Cardiac muscle cell (in vitro differentiated cells and primary cell): ENCODE results near the genes TMEM156, KLB and CHRNA9.

DNA sequence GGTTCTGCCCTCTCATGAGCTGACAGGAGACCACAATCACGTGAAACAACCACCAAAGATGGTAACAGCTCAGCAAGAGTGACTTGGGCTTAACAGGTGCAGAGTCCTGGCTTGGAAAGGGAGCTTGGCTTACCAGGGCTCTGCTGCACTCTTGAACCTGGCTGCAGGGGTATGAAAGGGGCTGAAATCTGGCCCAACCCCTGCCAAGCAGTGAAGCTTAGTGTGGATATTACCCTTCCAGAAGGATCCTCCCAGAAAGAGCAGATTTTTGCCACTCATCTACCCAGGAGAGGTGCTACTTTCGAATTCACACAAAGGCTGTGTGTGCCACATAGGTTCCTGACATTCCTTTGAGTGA is 350.4 kb downstream of the PTTG2 start:
- RAMPAGE, long total RNA, result no peak
- RRBS, result no CpG with 5 or more reads among the region's 2 CpGs

DNA sequence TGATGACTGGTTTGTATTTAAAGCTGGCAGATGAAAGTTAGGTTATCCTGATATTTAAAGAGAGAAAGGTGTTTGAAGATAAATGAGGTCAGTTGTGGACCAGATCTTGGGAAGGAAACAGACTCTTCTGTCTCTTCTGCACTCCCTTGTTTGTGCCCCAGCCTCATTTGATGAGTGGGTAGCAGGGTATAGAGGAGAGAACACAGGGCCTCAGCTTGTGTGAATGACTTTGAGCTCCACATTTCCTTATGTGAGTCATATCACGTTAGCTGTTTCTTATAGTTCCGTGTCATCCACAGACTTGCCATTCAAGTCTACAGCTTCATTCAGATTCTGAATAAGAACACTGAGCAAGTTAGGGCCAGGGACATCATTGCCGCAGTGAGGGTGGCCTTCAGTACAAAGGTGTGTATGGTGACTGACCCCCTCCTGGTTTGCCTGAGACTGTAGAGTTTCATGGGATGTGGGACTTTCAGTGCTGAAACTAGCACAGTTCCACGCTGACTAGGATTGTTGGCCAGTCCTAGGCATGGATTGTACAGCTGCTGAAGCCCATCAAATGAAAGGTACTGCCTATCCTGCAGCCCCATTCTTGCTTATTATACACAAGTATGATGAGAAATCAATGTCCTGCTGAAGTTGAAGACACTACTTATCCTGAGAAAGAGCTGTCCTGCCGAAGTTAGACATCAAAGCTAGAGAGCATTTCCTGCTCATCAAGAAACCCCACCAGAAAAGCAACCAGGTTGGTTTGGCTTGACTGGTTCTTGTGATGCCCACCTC is 23.6 kb downstream of the KLF3 start:
- RAMPAGE, long total RNA, result no peak
- RRBS, result no CpG with 5 or more reads among the region's 5 CpGs

DNA sequence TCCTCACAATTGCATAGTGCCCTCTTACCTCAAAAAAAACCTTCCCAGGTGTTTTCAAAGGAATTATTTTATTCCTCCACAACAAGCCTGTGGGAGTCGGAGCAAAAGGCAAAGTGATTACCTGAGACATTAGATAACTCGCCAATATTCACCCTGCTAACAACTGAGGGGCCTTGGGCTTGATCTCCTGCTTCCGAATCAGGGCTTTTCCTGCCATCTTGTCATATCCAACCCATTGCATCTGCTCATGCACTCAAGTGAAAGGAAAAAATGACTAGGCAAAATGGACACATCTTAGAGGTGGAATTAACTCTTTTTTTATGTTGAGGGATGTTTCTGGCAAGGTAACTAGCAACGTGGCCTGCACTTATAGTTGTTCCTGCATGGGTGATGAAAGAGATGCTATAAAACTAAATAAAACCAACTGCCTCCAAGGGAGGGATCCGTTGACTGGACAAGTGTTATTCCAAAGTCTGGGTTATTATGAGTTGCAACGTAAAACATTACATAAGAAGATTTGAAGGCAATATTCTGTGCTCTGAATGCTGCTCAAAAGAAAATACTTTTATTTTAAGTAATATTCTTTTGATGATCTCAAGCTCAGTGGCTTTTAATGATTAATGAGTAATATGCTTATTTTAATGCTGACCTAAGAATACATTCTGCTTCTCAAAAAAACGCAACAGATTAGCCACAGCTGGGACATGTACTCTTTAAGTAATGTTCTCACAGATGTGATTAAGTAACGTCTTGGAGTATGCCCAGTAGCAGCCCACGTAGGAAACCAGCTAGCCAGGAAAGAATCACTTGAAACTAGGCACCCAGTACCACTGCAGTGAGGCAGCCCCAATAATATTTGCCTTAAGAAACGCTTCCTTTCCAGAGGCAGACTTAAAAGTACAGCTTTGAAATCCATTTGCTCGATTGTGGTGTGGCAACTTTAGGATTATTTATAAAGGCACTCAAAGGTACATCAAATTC is 27.4 kb downstream of the KLF3 start:
- RAMPAGE, long total RNA, result no peak
- RRBS, result no CpG with 5 or more reads among the region's 11 CpGs

GRCh38 chr4:39032021-39033077 is at the start of gene TMEM156:
TSS of gene TMEM156 (minus strand) at chr4:39032409.
- RAMPAGE, long total RNA, result no peak
- RRBS, result no CpG with 5 or more reads among the region's 5 CpGs

GRCh38 chr4:39125013-39125637 is 57.2 kb upstream of the WDR19 start:
- RAMPAGE, long total RNA, result no peak
- RRBS, result no CpG with 5 or more reads among the region's 8 CpGs

GRCh38 chr4:39231606-39232518 is 49.5 kb downstream of the WDR19 start:
- RAMPAGE, long total RNA, result no peak
- RRBS, result no CpG with 5 or more reads among the region's 12 CpGs

- RAMPAGE, long total RNA, result no peak
- RRBS, result no CpG with 5 or more reads among the region's 1 CpG
Observed at GRCh38 chr4:39354171-39354636, 12.0 kb downstream of the RFC1 start.

DNA sequence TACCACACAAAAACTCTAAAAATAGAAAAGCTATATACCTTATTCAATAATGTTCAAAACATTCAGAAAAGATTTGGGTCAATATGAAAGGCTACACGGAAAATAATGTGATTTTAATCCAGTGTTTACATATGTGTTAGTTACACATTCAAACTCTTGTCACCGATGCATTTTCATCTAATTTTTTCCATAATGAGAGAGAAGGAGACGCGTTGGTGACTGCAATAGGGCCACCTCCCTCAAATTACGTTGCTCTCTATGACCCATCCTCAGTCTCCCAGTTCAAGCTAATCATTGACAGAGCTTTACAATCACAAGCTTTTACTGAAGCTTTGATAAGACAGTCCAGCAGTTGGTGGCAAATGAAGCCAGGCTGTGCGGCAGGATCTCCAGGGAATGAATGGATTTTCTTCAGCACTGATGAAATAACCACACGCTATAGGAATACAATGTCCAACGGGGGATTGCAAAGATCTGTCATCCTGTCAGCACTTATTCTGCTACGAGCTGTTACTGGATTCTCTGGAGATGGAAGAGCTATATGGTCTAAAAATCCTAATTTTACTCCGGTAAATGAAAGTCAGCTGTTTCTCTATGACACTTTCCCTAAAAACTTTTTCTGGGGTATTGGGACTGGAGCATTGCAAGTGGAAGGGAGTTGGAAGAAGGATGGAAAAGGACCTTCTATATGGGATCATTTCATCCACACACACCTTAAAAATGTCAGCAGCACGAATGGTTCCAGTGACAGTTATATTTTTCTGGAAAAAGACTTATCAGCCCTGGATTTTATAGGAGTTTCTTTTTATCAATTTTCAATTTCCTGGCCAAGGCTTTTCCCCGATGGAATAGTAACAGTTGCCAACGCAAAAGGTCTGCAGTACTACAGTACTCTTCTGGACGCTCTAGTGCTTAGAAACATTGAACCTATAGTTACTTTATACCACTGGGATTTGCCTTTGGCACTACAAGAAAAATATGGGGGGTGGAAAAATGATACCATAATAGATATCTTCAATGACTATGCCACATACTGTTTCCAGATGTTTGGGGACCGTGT is at the start of gene KLB:
Gene KLB (plus strand): TSS at position 343 of the 1,060 bp plus-strand sequence.
- RAMPAGE, long total RNA, result no peak
- RRBS, result no CpG with 5 or more reads among the region's 15 CpGs

DNA sequence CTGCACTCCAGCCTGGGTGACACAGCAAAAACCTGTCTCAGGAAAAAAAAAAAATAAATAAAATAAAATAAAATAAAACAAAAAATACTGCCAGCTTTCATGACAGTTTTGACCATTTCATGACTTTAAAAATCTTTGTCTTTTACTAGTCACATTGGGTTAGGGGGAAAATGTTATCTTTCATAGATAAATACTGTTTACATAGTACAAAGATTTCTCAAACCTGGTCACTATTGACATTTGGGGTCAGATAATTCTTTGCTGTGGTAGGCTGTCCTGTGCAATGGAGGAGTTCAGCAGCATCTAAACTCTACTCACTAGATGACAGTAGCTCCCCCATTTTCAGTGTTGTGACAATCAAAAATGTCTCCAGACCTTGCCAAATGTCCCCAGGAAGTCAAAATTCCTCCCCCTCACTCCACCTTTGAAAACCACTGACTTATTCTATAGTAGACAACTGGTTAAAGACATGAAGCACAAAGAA is 7.0 kb downstream of the KLB start:
- RAMPAGE, long total RNA, result no peak

- RAMPAGE, long total RNA, result no peak
- RRBS, result no CpG with 5 or more reads among the region's 8 CpGs
Observed at GRCh38 chr4:39451286-39452015, 7.3 kb downstream of the RPL9 start.

- RAMPAGE, long total RNA, result no peak
- RRBS, result no CpG with 5 or more reads among the region's 4 CpGs
Observed at GRCh38 chr4:39467528-39467883, 8.7 kb downstream of the LIAS start.

DNA sequence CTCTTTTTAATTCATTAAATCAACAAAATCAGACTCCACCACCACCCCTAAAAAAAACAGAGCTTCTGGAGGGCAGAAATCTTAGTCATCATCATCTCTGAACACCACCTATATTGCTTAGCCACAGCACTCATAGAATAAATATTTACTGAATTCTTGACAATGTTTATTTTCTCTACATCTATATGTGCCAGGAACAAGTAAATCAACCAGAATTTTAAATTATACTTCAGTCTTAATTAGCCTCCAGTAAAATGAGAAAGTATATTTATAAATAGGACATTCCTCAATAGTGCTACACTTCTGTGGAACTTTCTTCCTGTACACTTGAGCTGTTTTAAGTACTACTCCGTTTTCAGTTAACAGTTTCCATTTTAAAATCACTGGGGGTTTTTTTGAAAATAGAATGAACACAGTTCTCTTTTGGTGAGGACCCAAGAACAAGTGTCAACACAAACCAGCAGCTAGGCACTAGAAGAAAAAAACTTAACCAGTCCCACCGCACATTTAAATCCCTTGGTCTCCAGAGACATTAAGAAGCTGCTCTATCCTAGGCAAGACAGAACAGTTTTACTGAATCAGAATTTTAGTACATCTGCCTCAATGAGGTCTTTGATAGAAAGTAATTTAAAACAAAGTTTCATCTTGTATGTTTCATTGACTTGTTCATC is 25.5 kb downstream of the SMIM14 start:
- RAMPAGE, long total RNA, result no peak
- RRBS, result no CpG with 5 or more reads among the region's 2 CpGs

DNA sequence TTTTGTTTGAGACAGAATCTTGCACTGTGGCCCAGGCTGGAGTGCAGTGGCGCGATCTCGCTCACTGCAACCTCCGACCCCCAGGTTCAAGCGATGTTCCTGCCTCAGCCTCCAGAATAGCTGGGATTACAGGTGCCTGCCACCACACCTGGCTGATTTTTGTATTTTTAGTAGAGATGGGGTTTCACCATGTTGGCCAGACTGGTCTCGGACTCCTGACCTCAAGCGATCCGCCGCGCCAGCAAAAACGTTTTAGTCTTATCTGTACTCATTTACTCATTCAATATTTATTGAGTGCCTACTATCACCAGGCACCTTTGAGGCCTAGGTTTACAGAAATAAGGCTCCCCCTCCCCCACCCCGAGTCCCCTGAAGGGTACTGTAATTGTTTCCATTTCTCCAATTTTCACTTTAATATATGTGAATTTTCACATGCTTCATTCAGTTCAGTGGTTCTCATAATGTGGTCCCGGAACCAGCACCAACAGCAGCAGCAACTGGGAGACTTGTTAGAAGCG is 994 bp upstream of the UBE2K start:
- RAMPAGE, long total RNA, result no peak
- RRBS, result no CpG with 5 or more reads among the region's 14 CpGs

- RAMPAGE, long total RNA, result no peak
- RRBS, result no CpG with 5 or more reads among the region's 6 CpGs
Observed at GRCh38 chr4:39866402-39867171, 111.1 kb downstream of the PDS5A start.

DNA sequence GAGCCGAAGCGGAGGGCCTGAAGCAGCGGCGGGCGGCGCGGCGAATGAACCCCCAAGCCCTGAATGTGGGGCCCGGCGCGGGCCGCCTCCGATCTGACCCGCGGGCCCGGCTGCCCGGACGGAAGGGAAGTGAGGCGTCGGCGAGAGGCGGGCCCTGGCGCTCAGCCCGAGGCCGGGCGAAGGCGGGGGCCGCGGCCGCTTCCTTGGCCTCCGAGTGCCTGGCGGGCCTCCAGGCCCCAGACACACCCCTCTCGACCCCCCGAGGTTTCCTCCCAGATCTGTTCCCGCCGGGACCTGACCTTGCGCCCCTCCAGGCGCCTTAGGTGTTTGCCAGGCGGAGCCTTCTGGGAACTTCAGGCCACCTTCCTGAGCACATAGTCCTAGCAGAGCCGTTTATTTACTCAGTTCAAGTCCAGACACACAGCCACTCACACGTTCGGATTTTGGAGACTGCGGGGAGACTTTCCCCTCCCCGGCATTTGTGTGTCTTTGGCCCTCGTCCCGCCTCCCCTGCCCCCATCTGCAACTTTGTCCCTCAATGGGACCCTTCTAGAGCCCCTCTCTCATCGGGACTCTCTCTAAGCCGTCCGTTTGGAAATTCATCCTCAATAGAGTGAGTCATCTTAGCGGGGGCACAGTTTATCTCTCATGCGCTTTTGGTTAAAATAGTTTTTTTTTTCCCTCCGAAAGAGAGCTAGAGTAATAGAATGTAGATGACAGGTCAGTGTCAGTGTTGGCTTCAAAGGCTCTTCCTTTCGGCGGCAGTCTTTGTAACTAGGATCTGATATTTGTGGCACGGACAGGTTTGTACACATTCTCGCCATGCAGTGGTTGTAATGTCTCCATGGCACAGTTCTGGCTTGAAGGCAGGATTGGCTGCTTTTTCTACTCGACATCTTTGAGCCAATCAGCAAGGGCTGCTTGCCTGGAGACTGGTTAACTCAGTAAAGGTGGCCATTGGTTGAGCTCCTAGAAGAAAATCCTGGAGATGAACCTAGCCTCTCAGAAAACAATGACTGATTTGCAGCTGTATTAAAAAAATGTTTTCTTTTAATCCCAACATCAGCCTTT is 790 bp downstream of the N4BP2 start:
- RAMPAGE, long total RNA, result no peak
- RRBS, result 2% methylated on average over 21 of the region's 57 CpGs

GRCh38 chr4:40212398-40213208 is 15.8 kb downstream of the RHOH start:
- RAMPAGE, long total RNA, result no peak
- RRBS, result no CpG with 5 or more reads among the region's 6 CpGs

GRCh38 chr4:40219468-40219738 is 22.6 kb downstream of the RHOH start:
- RAMPAGE, long total RNA, result no peak
- RRBS, result no CpG with 5 or more reads among the region's 1 CpG

- RAMPAGE, long total RNA, result no peak
- RRBS, result no CpG with 5 or more reads among the region's 12 CpGs
Observed at GRCh38 chr4:40238006-40238631, 41.3 kb downstream of the RHOH start.

DNA sequence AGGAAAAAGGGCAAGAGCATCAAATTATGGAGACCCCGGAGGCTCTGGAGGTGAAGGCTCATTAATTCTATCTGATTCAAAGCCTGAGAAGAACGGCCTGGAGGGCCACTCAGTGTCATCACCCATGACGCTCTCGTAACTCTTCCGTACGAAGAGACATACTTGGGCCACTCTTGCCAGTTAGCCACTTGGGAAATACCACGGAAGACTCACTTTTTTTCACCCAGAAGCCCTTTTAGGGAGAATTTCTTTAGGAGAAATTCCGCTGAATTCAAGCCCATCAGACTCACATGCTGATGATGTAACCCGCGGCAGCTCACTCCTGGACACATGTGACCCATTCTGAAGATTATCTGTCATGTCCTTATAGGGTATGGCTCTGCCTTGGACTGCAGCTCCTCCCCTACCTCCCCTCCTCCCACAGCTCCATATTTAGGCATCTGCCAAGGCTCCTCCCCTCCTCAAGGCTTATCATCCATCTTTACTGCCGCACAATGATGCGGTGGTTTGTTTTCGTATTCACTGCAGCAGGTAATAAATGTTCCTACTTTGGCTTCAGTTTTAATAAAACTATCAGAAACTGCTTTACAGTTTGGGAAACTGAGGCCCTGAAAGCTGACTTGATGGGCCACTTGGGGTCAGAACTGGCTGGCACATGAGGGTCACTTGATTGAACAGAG is 41.9 kb downstream of the RHOH start:
- RAMPAGE, long total RNA, result no peak
- RRBS, result no CpG with 5 or more reads among the region's 13 CpGs

DNA sequence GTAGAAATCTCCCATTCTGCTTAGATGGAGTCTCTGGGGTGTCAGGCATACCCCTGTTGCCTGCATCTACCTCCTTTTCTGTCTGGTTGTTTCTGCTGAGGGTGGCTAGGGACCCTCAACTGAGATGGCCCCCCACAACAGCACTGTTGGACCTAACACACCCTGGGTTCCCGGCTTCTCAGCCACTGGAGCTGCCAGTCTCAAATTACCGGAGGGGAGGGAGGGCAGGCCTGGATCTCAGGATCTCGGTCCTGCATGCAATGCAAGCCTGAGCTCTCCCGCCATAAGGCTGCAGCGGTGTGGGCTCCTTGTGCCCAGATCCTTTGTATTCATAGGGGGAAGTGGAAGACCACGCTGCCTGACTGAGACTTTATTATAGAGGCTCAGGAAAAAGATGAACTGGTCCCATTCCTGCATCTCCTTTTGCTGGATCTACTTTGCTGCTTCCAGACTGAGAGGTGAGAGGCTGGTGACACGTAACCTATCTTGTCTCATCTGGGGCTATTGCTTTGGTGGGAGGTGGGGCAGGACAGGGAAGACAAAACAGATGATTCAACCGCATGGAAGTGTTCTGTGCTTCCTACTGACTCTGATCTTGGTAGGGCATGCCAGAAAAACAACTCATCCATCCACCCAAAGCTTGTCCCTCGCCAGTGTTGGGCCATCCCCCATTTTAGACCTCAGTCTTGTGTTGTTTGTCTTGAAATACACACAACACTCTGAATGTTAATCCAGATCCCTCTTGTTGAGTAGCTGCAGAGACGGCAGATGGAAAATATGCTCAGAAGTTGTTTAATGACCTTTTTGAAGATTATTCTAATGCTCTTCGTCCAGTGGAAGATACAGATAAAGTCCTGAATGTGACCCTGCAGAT is at the start of gene CHRNA9:
Gene CHRNA9 (plus strand): TSS at position 260 of the 874 bp plus-strand sequence.
- RAMPAGE, long total RNA, result no peak
- RRBS, result 29% methylated on average over 1 of the region's 11 CpGs